Diencephalon (tissue), 2 donors: ENCODE results near the genes UBE2F and TWIST2.

DNA sequence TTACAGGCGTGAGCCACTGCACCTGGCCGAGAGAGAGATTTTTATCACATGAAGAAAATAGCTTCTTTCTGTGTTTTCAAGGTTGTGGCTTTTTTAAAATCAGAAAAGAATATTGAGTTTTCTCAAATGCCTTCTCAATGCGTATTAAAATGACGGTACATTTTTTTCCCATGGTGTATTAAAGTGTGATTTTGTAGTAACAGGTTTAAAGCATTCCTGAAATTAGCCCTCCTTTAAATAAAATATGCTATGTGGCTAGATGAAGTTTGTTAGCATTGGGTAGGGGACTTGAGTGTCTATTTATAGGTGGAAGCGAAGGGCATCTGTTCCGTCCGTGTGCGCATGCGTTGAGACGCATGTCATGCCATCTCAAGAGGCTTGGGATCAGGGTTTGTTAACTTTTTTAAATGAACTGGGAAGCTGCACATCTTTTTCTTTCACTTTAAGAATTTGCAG is 39.9 kb downstream of the RAMP1 start:
- RAMPAGE, long total RNA = no peak

- RAMPAGE, long total RNA = no peak
Measured at GRCh38 chr2:237966480-237967247, at the start of gene UBE2F. UBE2F (plus strand) TSS chr2:237967014.

DNA sequence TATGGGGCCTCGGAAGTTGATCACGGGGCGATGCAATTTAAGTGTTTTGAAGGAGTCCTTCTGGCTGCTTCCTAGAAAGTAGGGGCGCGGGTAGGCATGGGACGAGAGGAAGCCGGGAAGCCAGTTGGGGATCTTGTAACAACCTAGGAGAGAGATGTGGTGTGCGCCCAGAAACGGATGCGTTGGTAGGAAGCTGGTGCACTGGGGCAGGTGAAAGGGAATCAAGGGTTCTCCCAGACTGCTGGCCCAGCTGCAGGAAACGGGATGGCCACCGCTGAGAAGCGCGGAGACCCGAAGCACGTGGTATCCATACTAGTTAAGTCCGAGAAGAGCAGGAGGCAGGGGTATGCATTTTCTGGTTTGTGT is 704 bp downstream of the SCLY start:
- RAMPAGE, long total RNA = no peak

GRCh38 chr2:238063426-238063990 is 2.7 kb downstream of the SCLY start:
- RAMPAGE, long total RNA = no peak

DNA sequence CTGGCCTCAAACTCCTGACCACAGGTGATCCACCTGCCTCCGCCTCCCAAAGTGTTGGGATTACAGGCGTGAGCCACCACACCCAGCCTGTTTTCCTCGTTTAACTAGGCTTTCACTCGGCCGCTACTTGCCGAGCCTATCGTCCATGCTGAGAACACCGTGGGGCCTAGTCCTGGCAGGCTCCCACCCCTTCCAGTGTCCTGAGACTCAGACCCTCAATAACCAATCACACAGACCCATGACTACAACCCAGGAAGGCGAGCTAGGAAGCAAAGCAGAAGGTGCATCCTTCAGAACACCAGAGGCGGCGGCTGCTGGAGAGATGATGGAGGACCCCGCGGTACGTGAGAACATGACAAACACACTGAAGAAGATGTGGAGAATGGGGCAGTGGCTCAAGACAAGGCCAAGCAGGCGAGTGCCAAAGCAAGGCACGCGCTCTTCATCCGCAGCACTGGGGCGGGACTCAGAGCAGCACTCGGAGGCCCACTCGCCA is 13.5 kb downstream of the ERFE start:
- RAMPAGE, long total RNA = no peak

DNA sequence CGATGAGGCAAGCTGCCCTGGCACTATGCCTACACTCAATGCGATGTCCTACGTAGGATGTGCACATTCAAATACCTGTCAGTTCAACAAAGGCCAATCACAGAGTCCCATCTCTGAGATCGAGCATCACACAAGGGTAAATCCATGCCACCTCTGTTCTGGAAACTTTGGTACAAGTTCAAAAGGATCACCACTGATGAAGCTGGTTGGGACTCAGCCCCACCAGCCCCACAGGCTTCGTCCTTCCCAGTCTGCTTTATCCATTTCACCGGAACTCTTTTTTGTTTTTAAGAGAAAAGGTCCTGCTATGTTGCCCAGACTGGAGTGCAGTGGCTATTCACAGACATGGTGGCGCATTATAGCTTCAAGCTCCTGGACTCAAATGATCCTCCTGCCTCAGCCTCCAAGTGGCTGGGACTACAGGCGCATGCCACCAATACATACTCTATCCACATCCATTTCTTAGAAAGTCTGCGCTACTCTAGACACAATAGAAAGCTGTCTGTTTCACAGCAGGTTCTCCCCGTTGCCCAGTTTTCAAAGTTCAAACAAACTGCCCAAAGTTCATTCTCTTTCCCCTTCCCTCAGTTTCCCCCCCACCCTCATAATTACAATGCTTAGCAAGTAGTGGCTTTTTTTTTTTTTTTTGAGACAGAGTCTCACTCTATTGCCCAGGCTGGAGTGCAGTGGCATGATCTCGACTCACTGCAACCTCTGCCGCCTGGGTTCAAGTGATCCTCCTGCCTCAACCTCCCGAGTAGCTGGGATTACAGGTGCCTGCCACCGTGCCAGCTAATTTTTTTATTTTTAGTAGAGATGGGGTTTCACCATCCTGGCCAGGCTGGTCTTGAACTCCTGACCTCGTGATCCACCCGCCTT is 17.0 kb downstream of the ERFE start:
- RAMPAGE, long total RNA = no peak

- RAMPAGE, long total RNA = no peak
Measured at GRCh38 chr2:238202044-238202651, 1.3 kb downstream of the ILKAP start.

DNA sequence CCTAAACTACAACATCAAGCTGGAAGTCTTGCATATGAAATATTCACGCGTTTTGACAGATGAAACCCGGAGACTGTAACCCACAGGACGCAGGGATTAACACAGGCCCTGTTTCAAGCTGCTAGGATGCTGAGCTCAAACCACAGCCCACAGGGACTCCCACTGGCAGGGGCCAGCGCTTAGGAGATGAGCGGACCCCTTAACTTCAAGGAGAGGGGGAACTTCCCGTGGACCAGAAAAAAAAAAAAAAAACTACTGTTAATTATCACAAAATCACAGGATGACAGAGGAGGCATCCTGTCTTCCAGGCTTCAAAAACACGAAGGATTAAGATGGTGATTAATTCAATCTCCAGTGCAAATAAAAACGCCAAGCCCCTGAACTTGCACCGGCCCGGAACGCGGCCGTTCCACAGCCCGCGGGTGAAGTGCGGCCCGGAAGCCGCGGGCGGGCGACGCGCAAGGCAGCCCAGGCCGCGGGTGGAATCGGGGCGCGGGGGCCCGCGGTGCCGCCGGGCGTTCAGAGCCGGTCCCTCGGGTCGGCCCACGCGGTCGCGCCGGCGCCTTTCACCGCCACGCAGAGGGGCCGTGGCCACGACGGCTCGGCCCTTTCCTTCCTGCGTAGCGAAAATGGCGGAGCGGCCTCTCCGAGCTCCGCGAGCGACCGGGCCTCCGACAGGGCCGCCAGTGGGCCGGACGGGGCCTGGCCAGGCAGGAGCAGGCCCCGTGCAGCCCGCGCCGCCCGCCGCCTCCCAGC is 665 bp downstream of the ILKAP start:
- RAMPAGE, long total RNA = no peak

- RAMPAGE, long total RNA = no peak
Measured at GRCh38 chr2:238245479-238245955, 5.7 kb upstream of the HES6 start.

DNA sequence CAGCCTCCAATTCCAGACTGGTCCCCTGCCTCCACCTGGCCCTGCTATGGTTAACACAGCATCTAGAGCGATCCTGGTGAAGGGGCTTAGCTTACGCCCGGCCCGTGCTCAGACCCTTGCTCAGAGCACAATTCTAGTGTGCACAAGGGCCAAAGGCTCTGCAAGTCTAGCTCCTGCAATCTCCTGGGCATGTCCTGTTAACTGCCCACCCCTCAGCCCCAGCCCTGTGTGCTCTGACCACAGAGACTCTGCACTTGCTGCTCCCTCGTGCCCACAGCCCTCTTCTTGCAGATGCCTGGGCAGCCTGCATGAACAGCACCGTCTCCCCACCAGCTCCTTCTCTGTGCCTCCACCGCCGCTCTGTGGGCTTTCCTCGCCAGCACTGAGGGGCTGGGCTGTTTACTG is 6.4 kb downstream of the PER2 start:
- RAMPAGE, long total RNA = no peak

GRCh38 chr2:238284492-238285033 is 3.8 kb downstream of the PER2 start:
- RAMPAGE, long total RNA = no peak

- RAMPAGE, long total RNA = no peak
Measured at GRCh38 chr2:238286520-238287068, 1.8 kb downstream of the PER2 start.

GRCh38 chr2:238290019-238290660 is 1.7 kb upstream of the PER2 start:
- RAMPAGE, long total RNA = no peak

GRCh38 chr2:238348573-238349028 is 28.3 kb downstream of the TRAF3IP1 start:
- RAMPAGE, long total RNA = no peak

GRCh38 chr2:238439005-238439973 is 12.6 kb downstream of the ASB1 start:
- RAMPAGE, long total RNA = no peak

DNA sequence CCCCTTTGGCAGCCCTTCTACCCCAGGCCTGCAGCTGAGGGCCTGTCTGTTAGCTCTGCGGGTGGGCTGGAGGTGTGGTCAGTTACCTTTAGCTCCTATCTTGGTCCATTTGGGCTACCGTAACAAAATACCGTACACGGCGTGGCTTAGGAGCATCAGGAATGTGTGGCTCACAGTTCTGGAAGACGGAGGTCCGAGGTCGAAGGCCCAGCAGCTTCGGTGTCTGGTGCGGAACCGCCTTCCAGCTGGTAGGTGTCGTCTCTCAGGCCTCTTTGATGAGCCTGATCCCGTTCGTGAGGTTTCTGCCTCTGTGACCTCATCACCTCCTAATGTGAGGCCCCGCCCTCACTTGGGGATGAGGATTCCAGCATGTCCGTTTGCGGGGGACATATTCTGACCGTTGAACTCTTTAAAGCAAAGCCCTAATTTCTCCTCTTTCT is 127.7 kb downstream of the ASB1 start:
- RAMPAGE, long total RNA = no peak

DNA sequence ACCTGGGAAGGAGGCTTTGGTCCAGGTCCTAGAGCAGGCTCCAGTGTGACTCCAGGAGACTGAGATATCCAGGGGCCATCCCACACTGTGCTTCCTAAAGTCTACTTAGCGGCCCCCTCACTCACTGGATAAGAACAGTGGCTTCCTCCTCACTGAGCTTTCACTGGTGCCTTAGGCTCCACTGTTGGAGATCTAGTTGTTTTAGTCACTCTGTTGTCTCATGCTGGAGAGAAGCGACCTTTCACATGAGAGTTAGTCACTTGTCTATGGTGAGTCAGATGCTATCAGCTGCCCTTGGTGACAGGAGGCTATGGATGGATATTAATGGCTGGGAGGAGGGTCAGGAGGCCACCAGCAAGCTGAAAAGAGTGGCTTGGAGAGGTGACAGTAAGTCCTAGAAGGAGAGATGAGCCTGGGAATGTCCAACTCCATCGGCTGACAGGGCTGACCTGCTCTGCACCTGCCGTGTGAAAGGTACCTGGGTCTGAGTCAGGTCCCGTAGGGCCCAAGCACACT is 203.8 kb upstream of the TWIST2 start:
- RAMPAGE, long total RNA = no peak

GRCh38 chr2:238847566-238848193 is at the start of gene TWIST2:
TWIST2 (plus strand) TSS chr2:238848085.
- RAMPAGE, long total RNA = no peak

- RAMPAGE, long total RNA = no peak
Measured at GRCh38 chr2:238902282-238902718, 54.4 kb downstream of the TWIST2 start.

- RAMPAGE, long total RNA = no peak
Measured at GRCh38 chr2:239025150-239025954, 177.5 kb downstream of the TWIST2 start.